ENCODE results near the gene LRRC63.

- PRO-cap, 2 experiments, result peak in 1 of 2 experiments; most common plus-strand start chr13:46173921 (in 1); most common minus-strand start chr13:46173771 (in 1)
These were observed 8.3 kb downstream of the LCP1 start for GRCh38 chr13:46173462-46174267.

DNA sequence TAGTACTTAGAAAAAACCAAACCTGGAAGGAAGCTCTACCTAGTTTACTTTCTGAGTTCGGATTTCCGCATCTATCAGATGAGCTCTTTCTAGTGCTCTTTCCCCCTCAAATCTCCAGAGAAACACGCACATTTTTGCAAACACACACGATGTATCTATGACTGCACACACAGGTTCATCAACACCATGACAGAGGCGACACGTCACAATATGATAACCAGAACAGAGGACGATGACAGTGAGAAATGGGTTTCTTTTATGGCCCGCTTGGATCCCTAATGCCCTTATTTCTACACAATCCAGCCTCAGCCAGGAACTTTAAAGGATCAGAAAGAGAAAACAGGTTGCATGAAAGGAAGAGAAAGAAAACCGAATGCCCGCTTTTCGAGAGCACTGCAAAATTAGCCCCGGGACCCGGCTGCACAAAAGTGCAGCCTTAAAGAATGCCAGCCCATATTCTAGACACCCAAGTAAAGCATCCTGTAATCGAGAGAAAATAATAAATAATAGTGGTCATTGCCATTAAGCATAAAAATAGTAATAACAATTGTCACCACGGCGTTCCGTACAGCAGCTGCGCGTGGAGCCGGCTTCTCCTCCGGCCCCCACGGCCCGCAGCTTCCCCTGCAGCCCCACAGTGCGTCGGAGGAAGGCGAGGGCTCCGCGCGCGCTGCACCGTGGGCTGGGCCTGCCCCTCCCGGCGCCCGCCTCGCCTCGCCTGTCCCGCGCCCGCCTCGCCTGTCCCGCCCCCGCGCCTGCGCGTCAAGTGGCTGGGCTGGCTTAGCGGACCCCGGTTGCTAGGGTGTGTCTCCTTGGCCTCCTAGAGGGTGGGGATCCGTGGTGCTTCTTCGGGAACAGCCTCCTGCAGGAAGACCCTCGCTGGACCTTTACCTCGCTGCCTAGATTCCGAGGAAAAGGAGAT, at the start of gene LRRC63:
TSS of gene LRRC63 (plus strand) at position 766 of the 922 bp plus-strand sequence.
- PRO-cap, 2 experiments, result peak in 2 of 2 experiments; most common plus-strand start position 220 of the sequence (in 1); most common minus-strand start position 126 of the sequence (in 2)

- PRO-cap, 2 experiments, result no peak in any of the 2 experiments
These were observed 65.6 kb downstream of the RUBCNL start for GRCh38 chr13:46321396-46321987.

DNA sequence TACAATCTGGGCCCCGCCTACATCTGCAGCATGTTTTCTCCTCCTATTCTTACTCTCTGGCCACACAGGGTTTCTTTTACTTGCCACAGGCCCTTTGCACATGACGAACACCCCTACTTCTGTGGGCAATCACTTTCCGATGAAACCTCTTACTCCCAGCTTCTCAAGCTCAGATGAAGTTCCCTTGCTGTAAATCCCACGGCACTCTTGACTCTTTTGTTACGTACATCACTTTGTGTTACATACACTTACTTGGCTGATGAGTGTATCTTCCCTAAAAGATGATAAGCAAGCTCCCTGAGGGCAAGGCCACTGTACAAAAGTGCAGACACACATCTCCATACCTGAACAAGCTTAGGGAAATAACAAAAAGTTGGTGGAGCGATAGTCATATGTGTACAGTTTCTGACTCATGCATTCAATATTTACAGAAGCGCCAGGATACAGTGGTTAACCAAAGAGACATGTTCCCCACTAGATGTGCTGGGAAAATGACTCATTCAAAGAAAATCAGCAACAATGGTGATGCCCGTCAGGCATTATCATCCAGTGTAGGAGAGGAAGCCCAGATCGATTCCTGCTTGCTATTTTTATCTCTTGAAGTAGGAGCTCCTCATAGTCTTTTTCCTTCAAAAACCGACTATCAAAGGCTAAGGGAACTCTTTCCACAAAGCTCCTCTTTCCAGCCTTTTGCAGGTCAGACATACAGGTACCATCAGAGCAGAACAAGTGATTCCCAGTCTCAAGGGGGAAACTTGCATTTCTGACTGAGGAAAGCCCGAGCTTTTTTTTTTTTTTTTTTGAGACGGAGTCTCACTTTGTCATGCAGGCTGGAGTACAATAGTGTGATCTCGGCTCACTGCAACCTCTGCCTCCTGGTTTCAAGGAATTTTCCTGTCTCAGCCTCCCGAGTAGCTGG, 32.3 kb downstream of the RUBCNL start:
- PRO-cap, 2 experiments, result peak in 2 of 2 experiments; most common plus-strand start position 545 of the sequence (in 2); most common minus-strand start position 204 of the sequence (in 1)

DNA sequence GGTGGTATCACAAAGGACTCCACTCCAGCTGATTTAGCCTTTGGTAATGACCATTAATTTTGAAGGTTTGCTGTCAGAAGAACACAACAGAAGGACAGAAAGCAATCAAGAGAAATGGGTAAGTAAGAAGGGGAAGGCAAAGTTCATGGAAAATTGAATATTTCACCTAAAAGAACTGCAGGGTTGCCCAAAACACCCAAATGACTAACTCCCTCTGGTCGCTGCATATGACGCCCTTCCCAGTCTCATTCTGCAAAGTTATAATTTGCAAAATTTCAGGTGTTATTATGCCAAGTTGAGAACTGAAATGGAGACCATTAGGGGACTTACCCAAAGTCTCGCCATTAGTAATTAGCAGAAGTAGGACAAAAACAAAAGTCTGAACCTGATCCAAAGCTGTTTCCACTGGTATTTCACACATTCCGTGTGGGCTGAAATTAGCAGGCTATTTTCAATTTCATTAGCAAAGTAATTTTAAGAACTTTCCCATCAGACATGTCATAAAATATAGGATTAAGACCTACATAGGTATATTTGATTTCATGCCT, 6.9 kb downstream of the RUBCNL start:
- PRO-cap, 2 experiments, result no peak in any of the 2 experiments

DNA sequence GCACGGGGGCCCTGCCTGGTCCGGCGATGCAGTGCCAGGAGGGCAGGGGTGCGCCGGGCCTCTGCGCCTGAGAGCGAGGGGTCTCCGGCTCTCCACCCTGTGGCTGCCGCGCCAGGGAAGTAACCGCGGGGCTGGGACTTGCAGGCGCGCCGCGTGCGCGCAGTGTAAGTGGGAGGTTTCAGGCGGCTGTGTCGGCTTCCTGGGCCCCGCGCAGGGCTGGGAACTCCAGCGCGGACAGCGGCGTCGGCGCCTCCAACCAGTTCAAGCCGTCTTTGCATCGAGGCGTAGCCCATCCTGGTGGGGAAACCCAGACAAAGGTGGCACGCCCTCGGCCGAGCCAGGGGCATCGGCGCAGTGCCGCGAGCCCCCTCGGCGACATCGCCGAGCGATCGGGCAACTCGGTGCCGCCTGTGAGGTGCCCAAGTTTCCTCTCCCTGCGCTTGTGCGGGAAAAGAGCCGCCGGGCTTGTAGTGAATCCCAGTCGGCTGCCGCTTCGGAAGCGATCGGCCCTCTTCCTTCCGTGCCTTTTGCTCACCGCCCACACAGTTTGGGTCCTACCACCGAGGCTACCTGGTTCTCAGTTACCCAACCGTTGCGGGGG, 1.0 kb downstream of the LRCH1 start:
- PRO-cap, 2 experiments, result peak in 1 of 2 experiments; most common plus-strand start position 354 of the sequence (in 1); most common minus-strand start position 274 of the sequence (in 1)

- PRO-cap, 2 experiments, result no peak in any of the 2 experiments
These were observed 1.6 kb downstream of the LRCH1 start for GRCh38 chr13:46554483-46555156.

- PRO-cap, 2 experiments, result no peak in any of the 2 experiments
These were observed 3.6 kb downstream of the LRCH1 start for GRCh38 chr13:46556460-46557128.

- PRO-cap, 2 experiments, result no peak in any of the 2 experiments
These were observed 22.5 kb downstream of the LRCH1 start for GRCh38 chr13:46575354-46575890.

GRCh38 chr13:46667184-46667335, 114.1 kb downstream of the LRCH1 start:
- PRO-cap, 2 experiments, result no peak in any of the 2 experiments

- PRO-cap, 2 experiments, result no peak in any of the 2 experiments
These were observed 20.1 kb upstream of the ESD start for GRCh38 chr13:46816978-46817468.

DNA sequence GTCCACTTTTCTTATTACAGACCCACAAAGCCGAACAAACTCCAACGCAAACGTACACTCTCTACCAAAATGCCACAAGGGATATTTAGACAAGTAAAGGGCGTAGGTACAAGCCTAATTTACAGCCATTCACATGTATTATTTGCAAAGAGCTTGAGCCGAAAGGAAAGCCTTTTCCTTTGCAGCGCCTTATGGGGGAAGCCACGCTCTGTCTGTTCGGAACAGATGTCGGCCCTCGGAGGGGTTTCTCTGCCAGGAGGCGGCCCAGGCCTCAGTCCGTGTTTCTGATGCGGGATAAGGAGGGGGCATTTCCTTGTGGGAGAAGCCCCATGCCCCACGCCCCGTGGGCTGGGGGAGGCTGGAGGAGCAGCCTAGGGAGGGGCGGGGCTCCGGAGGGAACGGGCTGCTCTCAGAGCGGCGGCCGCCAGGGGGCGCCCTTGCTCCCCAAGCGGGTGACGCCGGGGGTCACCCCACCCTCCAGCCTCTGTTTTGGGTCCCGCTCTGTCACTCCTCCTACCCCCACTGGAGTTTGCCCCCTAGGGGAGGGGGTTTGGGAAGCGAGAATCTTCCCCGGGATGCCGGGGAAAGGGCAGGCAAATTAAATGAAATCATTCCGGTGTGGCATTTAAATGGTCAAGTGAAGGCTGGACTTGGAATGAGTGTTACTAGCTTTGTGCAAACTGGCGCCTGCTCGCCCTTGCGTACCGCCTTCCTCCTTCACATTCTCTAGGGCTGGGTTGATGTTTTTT, 2.9 kb downstream of the HTR2A start:
- PRO-cap, 2 experiments, result no peak in any of the 2 experiments

DNA sequence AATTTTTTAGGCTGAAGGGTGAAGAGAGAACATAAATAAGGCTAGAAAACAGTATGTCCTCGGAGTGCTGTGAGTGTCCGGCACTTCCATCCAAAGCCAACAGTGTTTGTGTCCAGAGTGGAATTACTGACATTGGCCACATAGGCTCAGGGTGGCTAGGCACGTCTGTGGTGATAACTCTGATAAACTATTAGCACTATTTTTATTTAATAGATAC, 320 bp upstream of the HTR2A start:
- PRO-cap, 2 experiments, result no peak in any of the 2 experiments

DNA sequence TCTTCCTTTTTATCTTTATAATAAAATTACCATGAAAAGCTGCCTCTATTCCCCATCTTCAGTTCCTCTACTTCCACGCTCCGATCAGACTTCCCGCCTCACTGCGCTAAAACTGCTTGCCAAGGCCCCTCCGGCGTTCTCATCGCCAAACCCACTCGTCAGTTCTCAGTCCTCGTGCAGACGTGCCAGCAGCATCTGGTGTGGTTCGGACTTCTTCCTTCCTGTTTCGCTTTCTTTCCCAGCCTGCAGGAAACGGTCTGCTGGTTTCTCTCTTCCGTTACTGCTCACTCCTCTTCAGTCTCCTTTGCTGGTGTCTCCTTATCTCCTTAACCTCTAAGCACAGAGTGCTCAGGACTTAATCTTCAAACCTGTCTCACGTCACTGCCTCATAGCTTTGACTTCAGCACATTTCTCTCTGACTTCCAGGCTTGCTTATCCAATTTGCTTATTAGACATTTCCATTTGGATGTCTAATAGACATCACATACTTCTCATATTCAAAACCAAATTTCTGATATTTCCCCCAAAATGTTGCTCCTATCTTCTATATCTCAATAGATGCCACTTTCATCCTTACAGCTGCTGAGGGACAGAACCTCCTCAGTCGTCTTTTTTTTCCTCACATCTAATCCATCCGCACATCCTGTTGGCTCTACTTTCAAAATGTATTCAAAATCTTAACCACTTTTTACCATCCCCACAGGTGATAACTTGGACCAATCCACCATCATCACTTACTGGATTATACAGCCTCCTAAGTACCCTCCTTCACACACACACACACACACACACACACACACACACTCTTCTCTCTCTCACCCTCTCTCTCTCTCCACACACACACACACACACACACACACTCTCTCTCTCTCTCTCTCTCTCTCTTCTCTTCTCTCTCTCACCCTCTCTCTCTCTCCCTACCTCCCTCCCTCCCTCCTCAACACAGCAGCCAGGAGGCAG, 40.1 kb downstream of the RCBTB2 start:
- PRO-cap, 2 experiments, result peak in 2 of 2 experiments; most common plus-strand start position 168 of the sequence (in 1); most common minus-strand start position 167 of the sequence (in 2)

GRCh38 chr13:48505553-48506695, 27.0 kb downstream of the RCBTB2 start:
- PRO-cap, 2 experiments, result peak in 2 of 2 experiments; most common plus-strand start chr13:48505861 (in 1); most common minus-strand start chr13:48505699 (in 2)

- PRO-cap, 2 experiments, result no peak in any of the 2 experiments
These were observed 40.4 kb upstream of the RCBTB2 start for GRCh38 chr13:48573367-48573592.

DNA sequence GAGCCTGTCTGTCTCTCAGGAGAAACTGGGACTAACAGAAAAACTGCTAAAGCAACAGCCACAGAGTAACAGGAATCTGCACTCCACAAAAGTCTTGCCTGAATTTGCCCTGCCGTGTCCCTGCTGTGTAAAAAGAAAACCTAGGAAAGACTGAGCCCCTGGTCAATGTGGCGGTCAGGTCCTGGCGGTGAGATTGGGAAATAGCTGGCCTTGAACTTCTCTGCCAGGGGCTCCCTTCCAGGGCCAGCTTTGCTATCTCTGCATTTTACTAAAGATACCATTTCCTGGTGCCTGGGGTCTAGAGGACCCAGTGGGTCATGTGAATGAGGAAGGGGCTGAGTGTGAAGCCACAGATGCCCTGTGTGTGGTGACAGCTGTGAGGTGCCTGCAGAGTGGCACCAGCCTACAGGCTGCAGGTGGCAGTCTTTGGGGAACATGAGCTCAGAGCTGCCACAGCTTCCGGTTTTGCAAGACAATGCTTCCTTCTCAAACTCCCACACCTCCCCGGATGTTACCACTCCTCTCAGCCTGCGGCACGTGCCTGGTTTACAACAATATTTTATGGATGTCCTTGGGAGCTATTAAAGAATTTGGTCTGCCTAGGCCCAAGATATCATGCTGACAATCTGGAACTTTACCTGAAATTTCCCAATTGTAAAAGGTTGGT, 5.2 kb upstream of the MLNR start:
- PRO-cap, 2 experiments, result peak in 1 of 2 experiments; most common minus-strand start position 397 of the sequence (in 1)

DNA sequence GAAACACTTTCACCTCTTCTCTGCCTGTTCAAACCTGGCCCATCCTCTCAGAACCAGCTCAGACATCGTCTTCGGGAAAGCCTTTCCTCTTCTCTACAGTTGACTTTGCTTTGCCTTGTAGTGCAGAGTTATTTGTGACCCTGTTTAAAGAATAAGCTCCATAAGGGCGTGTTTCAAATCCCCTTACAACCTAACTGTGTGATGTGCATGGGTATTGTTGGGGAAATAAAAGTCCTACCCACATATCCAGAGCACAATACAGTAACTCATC, 86.7 kb downstream of the CDADC1 start:
- PRO-cap, 2 experiments, result no peak in any of the 2 experiments

- PRO-cap, 2 experiments, result no peak in any of the 2 experiments
These were observed 665 bp downstream of the CAB39L start for GRCh38 chr13:49443129-49443669.

DNA sequence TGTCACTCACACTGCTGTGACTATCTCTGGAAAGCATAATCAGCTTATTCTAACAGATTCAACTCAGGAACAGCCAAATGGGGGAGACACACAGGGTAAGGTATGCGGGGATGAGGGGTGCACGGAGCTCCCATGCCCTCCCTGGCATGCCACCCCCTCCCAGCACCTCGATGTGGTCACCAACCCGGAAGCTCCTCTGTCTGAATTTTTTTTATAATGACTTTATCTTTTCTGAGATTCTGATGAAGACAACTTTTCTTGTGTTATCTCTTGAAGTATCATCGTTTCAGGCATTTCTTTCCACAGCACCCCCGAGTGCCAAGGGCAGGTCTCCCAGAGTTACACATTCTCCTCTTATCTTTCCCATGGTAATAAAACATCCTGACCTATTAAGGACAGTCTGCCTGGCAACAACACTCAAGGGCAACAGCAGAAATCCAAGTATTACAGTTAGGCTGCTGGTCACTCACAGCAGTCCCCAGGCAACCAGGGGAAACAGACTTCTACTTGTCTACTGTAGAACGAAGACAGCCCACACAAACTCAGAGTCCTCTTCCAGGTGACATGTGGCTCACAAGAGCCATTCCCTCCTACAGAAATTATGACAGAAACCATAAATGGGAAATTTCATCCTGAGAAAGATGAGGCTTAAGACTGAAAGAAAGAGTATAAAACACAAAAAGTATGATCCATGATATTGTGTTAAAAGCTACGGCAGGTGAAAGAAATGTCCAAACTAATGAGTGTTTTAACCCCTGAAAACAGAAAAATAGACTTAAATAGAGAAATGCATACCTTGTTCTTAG, 24.4 kb downstream of the RCBTB1 start:
- PRO-cap, 2 experiments, result no peak in any of the 2 experiments